Esophagus squamous epithelium (tissue), 4 donors: ENCODE measurements around the genes ZNF248 and ZNF25.

- PRO-cap: no peak
- RAMPAGE, long total RNA, 4 experiments: no peak in any of the 4 experiments
Measured at GRCh38 chr10:33142103-33142404, 184.0 kb upstream of the ITGB1 start.

DNA sequence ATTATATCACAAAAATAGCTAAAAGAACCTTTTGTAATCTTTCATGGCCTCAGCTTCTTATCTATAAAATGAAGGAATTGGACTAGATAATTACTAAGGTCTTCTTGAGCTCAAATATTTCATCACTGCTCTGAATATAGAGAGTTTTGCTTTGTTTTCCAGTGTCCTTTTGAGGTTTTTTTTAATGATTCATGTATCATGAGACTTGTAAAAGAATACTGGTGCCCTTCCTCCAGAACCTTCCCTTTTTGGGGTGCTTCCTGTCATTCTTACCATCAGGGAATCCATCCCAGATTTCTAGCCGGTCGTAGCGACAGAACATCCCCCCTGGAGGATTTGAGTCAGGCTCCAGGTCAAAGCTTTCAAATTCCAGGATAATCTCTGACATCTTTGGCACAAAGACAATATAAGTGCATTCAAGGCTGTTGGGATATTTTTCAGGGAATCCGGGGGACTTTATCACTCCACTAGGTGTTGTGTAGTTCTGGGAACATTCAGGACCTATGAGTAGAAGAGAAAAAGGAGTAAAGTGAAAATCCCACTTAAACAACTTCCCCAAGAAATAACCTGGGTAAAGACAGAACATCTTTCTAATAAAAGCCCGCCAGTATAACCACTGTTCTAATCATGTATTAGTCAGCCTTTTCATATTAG lies 71.0 kb downstream of the NRP1 start:
- PRO-cap: no peak
- RAMPAGE, long total RNA, 4 experiments: no peak in any of the 4 experiments

DNA sequence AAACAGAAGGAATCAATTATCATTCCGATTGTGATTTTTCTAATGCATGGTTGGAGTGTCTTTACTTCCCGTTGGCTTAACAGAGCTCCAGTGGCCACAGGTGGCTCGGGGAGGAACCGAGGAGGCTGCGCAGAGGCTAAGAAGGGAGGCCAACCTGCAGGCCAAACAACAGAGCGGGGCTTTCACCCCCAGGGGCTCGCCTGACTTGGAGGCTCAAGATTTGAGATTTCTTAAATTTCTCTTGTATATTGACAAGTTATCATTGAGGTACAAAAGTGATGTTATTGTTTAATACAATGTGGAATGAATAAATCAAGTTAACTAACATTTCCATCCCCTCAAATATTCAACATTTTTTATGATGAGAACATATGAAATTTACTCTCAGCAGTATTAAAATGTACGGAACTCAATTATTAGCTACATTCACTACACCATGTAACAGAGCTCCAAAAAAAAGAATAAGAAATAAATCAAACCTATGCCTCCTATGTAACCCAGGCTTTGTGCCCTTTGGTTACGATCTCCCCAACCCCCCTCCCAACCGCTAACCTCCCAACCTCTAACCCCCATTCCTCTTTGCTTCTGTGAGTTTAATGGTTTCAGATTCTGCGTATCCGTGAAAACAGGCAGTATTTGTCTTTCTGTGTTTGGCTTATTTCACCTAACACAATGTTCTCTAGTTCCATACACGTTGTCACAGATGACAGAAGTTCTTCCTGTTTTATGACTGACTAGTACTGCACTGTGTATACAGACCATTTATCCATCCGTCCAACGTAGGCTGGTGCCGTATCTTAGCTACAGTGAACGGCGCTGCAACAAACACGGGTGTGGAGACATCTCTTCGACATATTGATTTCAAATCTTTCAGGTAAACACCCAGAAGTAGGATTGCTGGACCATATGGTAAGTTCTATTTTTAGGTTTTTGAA lies 182.0 kb downstream of the PARD3 start:
- PRO-cap: no peak
- RAMPAGE, long total RNA, 4 experiments: no peak in any of the 4 experiments

DNA sequence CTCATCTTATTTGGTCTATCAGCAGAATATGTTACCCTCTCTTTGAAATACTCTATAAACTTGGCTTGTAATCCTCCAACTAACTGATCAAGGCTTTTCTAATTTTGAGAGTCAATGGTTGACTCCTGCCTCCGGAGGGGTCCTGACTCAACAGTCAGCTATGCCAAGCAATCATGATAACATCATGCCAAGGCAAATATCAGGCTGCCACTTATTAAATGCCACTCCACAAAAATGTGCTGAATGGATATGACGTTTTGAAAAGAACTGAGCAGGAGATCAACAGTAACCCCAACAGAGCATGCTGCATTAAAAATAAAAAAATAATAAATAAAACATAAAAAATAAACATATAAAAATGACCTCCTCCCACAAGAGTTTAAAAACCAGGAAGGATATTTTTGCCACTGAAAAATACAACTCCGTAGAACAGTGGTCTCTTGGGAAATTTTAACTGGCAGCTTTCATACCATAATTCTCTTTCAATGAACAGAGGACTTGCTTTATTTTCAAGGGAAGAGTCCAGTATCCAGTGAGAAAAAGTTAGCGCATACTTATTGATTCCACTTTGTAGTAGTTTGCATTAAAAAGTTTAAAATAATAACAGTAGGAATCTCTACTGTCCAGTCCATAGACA lies 116.0 kb downstream of the PARD3 start:
- PRO-cap: no peak
- RAMPAGE, long total RNA, 4 experiments: no peak in any of the 4 experiments

GRCh38 chr10:34743698-34744381 lies 71.3 kb downstream of the PARD3 start:
- PRO-cap: bidirectional peak, plus-strand start at chr10:34744009, minus-strand start at chr10:34743825
- RAMPAGE, long total RNA, 4 experiments: no peak in any of the 4 experiments

DNA sequence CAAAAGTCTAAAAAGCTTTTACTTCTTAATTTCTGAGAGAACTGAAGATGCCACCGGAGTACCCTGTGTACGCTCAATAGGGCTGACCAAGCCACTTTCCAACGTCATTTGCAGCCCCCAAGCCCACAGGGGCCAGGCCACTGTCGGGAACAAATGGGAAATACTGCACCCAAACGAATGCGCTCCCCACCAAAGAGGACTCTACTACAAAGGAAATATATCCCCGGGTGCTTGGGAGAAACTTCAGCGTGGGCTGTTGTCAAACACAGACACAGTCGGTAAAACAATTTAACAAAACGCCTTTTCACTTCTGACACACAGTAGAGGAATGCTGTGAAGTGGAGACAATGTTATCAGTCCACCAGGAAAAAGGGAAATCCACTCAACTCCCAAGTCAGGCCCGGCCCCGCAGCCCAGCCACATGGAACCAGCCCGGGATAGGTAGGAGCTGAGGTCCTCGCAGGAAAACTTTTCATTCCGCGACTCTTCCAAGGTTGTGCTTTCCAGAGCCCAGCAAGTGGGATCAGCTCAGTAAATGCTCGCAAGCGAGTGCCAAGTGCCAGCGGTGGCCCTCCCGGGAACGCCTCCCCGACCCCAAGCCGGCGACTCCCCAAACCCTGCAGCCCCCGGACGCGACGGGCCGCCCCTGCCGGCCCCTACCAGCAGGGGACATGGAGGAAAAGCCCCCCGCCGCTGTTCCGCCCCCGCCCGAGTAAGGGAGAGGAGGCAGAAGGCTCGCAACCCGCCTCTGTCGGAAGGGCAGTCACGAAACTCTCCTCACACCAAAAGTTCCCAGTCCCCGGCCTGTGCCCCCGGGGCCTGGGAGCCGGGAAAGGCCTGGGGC lies 1.2 kb downstream of the PARD3 start:
- PRO-cap: unidirectional peak, plus-strand start at position 381 of the sequence
- RAMPAGE, long total RNA, 4 experiments: no peak in any of the 4 experiments

GRCh38 chr10:34918746-34919242 lies 103.7 kb upstream of the PARD3 start:
- PRO-cap: no peak
- RAMPAGE, long total RNA, 4 experiments: no peak in any of the 4 experiments

GRCh38 chr10:35211078-35211833 lies 84.6 kb downstream of the CREM start:
- PRO-cap: no peak
- RAMPAGE, long total RNA, 4 experiments: no peak in any of the 4 experiments

- PRO-cap: bidirectional peak, plus-strand start at chr10:35216801, minus-strand start at chr10:35216570
- RAMPAGE, long total RNA, 4 experiments: no peak in any of the 4 experiments
Measured at GRCh38 chr10:35216419-35217136, 89.9 kb downstream of the CREM start.

DNA sequence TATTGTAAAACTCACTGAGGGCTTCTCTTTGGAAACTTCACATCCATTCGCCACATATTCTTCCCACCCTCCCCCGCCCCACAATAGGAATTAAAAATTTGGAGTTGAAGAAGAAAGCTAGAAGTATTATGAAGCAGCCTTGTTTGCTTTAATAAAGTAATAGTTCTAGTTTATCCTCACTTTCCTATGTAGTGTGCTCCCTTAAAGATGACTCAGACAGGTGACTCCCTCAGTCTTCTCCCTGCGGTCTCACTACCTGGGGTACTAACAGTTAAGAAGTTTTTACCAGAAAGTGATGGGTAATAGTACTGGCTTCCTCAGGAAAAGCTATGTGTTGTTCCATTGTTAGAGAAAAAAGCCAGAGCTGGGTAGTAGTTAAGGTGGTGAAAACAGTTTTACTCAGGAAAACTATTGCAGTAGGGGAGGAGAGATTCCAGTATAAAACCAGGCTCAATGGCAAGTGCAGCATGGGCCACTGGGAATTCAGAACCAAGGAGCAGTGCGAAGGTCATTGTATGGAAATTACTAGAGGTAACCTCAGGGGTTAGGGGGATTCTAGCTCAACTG lies 58.7 kb downstream of the CCNY start:
- PRO-cap: no peak
- RAMPAGE, long total RNA, 4 experiments: no peak in any of the 4 experiments

GRCh38 chr10:35428078-35428722 lies 91.9 kb downstream of the CCNY start:
- PRO-cap: no peak
- RAMPAGE, long total RNA, 4 experiments: no peak in any of the 4 experiments

DNA sequence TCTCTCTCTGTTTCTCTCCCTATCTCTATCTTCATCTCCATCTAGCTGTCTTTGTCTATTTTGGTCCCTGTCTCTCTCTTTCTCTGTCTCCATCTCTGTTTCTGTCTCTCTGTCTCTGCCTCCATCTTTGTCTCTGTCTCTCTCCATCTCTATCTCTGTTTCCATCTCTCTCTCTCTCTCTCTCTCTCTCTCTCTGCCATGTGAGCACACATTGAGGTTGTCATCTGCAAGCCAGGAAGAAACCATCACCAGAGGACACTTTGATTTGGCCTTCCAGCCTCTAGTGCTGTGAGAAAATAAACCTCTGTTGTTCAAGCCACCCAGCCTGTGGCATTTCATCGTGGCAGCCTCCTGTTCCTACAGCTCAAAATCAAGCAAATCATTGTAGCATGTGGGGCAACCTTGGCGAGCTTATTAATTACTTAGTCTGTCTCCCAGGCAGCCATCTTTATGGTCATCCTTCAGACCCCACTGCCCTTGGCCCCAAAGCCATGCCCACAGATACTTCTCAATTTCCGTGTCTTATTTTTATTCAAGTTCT lies 108.5 kb downstream of the ZNF248 start:
- PRO-cap: no peak
- RAMPAGE, long total RNA, 4 experiments: no peak in any of the 4 experiments

DNA sequence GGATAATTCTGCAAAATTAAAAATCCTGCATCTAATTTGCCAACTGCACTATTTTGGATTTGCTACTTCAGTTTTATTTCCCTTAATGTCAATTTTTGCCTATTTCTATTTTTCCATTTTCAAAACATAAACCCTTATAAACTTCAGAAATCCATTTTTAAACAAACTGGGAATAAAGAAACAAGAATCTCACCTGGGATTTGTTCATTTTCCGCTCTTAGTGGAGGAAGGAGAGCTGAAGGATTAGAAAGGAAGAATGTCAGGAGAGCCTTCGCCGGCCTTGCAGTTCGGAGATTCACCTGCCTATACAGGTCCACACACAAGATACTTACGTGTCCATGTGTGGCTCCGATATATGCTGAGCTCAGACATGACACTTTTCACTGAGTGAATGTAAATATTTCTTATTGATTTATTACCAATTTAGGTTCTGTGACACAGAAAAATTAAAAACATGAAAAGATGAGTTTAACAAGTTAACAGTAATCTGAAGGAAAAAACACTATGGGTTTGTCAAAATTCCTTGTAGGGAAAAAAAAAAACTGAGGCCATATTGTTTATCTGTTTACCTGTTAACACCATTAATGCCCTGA lies 1.2 kb downstream of the ZNF248 start:
- PRO-cap: no peak
- RAMPAGE, long total RNA, 4 experiments: no peak in any of the 4 experiments

GRCh38 chr10:37856696-37857876 lies at the start of gene ZNF248:
ZNF248 (minus strand) TSS chr10:37857610.
- PRO-cap: unidirectional peak, plus-strand start at chr10:37857005; unidirectional peak, plus-strand start at chr10:37857032; bidirectional peak, plus-strand start at chr10:37857749, minus-strand start at chr10:37857610
- RAMPAGE, long total RNA, 4 experiments: start-site peak on the minus strand in 4 of 4 experiments, at chr10:37857572-37857634 at its widest, 25 to 107 reads per replicate

GRCh38 chr10:37976046-37977069 lies at the start of gene ZNF25:
ZNF25 (minus strand) TSS chr10:37976647.
- PRO-cap: bidirectional peak, plus-strand start at chr10:37976234, minus-strand start at chr10:37976272; bidirectional peak, plus-strand start at chr10:37976798, minus-strand start at chr10:37976546
- RAMPAGE, long total RNA, 4 experiments: start-site peak on the minus strand in 3 of 4 experiments, at chr10:37976524-37976613 at its widest, 51 to 272 reads per replicate

DNA sequence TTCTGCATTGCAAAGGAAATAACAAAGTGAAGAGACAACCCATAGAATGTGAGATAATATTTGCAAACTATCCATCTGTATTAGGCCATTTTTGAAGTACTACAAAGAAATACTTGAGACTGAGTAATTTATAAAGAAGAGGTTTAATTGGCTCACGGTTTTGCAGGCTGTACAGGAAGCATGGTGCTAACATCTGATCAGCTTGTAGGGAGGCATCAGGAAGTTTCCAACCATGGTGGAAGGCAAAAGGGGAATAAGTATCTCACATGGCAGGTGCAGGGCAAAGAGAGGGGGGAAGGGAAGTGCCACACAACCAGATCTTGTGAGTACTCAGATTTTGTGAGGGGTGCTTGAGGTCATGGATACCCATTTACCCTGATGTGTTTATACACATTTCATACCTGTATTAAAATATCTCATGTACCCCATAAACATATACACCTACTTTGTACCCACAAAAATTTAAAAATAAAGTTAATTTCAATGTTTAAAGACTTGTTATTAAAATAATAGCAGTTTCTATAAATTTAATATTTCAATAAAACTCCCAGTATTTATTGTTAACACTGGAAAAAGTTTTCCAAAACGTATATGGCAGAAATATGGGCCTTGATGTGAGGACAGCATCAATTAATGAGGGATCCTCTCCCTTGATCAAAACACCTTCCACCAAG lies 28.8 kb downstream of the ZNF37A start:
- PRO-cap: no peak
- RAMPAGE, long total RNA, 4 experiments: no peak in any of the 4 experiments

- PRO-cap: no peak
- RAMPAGE, long total RNA, 4 experiments: no peak in any of the 4 experiments
Measured at GRCh38 chr10:42431559-42431868, 206.9 kb downstream of the ZNF33B start.

DNA sequence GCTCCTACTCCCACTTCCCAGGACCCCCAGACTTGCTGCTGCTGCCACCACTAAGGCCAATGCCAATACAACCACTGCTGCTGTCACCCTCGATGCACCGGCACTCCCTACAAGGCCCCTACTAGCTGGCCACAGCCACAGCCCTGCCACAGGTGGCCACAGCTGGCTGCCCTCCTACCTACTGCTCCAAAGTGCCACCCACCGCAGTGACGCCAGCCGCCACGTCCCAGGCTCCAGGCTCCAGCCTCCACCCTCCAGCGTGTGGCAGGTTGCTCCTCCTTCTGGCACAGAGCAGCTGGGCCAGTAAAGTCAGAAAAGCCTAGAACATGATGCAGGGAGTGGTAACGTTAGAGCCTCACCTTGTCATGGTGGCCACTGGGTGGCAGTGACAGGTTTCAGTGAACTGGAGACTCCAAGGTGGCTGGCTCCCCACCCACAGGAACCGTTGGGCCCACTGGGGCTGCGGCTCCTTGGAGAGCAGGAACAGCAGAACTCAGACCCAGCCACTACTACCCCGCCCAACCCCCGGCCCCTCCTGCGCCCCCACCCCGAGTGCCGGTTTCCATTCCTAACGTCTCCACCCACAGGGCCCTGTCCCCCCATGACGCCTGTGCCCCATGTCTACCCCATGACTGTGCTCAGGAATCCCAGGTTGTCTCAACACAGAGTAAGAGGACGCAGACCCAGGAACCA lies 52.1 kb upstream of the ZNF33B start:
- PRO-cap: no peak
- RAMPAGE, long total RNA, 4 experiments: no peak in any of the 4 experiments

DNA sequence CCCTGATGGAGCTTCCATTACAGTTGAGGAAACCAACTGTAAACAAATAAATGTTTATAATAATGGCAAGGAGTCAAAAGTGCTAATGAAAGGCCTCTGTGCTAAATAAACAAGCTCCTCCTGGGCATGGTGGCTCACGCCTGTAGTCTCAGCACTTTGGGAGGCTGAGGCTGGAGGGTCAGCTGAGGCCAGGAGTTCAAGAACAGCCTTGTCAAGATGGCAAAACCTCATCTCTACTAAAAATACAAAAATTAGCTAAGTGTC lies 54.8 kb upstream of the BMS1 start:
- PRO-cap: unidirectional peak, plus-strand start at position 212 of the sequence
- RAMPAGE, long total RNA, 4 experiments: no peak in any of the 4 experiments

- PRO-cap: no peak
- RAMPAGE, long total RNA, 4 experiments: no peak in any of the 4 experiments
Measured at GRCh38 chr10:42798178-42798808, 15.7 kb downstream of the BMS1 start.